Measurements from ENCODE around the genes TTC26 and KDM7A.

- PRO-cap: no peak
Observed at GRCh38 chr7:139026107-139027302, 9.3 kb downstream of the ZC3HAV1L start.

GRCh38 chr7:139133559-139134223, at the start of gene TTC26:
TTC26 (plus strand) TSS chr7:139133778.
- PRO-cap: unidirectional peak, plus-strand start at chr7:139133778

GRCh38 chr7:139288097-139288463, 53.1 kb upstream of the FMC1 start:
- PRO-cap: no peak

- PRO-cap: no peak
Observed at GRCh38 chr7:139417238-139417933, 57.7 kb downstream of the LUC7L2 start.

GRCh38 chr7:139427570-139428029, 55.9 kb downstream of the KLRG2 start:
- PRO-cap: no peak

- PRO-cap: no peak
Observed at GRCh38 chr7:139452729-139453332, 30.6 kb downstream of the KLRG2 start.

- PRO-cap: no peak
Observed at GRCh38 chr7:139572169-139573111, 49.0 kb downstream of the CLEC2L start.

GRCh38 chr7:139588448-139589208, 65.1 kb downstream of the CLEC2L start:
- PRO-cap: no peak

DNA sequence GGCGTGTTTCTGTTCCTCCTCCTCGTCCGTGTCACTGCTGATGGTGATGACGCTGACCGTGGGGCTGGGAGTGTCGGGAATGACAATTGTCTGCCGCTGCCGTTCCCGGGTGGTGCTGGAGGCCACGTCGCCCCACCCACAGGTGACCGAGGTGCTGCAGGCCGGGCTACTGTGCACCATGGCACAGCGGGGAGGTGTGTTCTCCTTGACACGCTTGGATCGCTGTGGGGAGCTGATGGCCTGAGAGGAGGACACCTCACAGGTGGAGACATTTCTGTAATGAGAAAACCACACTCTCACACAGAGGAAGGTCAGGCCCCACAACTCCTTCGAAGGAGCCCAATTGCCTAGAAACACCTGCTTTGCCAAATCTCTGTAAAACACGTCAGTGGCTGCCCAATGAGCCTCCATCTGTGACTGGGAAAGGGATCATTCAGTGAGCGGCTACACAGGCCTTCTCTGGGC, 73.3 kb downstream of the CLEC2L start:
- PRO-cap: no peak

DNA sequence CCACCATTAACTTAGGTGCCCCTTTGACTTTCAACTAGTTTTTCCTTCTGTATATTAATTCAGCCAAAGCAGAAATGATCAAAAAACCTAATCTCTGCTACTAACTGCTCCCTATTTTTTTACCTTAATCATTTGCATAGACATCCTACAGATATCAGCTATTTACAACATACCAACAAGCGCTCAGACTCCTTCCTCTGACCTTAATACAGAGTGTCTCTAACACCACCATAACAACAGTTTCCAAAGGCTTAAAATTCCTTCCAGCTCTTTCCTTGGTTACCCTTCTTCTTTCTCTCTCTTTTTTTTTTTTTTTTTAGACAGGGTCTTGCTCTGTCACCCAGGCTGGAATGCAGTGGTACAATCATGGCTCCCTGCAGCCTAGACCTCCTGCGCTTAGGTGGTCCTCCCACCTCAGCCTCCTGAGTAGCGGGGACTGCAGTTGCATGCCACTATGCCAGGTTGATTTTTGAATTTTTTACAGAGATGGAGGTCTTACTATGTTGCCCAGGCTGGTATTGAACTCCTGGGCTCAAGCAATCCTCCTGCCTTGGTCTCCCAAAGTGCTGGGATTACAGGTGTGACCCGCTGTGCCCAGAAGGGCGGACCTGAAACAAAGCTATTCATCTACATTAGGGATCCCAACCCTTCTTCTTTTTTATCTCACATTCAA, 112.9 kb downstream of the HIPK2 start:
- PRO-cap: no peak

DNA sequence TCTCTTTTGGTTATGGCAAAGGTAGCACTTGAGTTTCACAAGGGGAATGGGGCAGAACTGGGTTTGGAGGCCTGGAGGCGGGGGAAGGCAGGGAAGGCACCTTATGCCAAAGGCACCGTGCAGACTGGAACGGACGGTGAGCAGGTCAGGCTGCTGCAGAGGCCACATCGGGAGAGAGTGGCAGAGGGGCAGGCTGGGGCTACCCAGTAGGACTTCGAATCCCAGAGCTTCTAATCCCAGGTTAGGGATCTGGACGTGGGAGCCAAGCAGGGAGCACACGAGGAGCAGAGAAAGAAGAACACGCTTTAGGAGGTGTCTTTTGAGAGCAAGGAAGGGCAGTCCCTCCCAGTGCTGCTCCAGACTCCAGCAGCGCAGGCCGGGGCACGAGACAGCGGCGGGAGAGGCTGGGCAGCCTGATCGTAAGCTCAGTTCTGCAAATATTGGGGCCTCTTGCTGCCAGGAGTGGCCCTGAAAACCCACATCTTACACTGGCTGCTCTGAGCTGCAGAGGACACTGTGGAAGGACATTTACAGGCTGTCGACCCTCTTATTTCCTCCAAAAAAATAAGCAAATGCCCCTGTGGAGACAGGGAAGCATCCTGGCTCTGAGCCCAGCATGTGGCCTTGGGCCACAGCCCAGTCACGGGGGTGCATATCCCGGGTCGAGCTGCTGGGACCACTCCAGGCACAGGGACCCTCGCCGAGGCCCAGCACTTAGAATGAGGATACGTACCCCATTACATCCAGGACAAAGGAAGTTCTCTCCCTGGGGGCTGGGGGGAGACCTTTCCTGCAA, 75.8 kb downstream of the HIPK2 start:
- PRO-cap: no peak

- PRO-cap: no peak
Observed at GRCh38 chr7:139753511-139754176, 24.2 kb downstream of the HIPK2 start.

- PRO-cap: no peak
Observed at GRCh38 chr7:139767134-139767832, 10.5 kb downstream of the HIPK2 start.

GRCh38 chr7:139767833-139768785, 9.7 kb downstream of the HIPK2 start:
- PRO-cap: no peak

DNA sequence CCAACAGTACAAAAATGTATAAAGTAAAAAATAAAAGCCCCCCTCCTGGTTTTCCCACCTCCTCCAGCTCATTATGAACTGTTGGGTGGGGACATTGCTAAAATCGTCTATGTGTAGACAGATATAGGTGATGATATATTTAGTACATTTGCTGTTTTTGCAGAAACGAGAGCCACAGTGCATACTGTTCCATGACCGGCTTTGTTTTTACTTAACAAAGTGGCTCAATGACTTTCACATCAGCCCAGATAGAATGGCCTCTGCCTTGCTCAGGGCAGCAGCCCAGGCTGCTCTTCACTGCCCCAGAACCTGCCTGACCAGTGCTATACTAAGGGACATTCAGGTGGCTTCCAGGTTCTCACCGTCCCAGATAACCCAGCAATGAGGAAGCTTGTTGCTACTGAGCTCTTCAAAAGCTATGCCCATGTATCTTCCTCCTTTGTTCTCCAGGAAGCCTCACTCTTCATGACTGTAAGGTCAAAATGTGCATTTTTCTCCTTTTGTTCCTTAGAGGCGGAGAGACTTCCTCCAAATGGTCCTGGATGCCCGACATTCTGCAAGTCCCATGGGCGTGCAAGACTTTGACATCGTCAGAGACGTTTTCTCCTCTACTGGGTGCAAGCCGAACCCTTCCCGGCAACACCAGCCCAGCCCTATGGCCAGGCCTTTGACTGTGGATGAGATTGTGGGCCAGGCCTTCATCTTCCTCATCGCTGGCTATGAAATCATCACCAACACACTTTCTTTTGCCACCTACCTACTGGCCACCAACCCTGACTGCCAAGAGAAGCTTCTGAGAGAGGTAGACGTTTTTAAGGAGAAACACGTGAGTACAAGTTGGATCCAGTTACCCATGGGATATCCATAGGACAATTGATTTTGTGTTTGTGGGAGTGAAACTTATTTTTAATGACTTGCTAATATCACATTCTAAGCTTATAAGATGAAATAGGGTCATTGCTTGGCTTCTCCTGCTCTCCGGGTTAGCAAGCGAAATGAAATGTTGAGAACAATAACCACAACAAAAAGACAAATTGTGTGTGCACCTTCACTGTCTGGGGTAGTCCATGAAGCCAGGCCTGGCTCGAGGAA, 101.0 kb downstream of the PARP12 start:
- PRO-cap: no peak

- PRO-cap: no peak
Observed at GRCh38 chr7:140065084-140065576, 2.4 kb upstream of the PARP12 start.

DNA sequence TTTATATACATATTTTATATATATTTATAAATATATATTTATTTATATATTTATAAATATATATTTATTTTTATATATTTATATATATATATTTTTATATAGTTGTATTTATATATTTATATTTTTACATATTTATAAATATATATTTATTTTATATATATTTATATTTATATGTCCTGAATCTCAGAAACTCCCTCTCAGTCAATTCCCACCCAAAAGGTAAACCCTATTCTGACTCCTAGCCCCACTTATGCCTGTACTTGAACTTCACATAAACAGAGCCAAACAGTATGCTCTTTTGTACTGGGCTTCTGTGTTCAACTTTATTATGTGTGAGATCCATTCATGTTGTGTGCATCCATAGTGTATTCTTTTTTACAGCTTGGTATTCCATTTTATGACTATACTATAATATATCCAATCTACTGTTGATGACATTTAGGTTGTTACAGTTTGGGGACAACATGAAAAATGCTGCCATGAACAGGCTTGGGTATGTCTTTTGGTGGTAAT, 5.2 kb downstream of the KDM7A start:
- PRO-cap: no peak

DNA sequence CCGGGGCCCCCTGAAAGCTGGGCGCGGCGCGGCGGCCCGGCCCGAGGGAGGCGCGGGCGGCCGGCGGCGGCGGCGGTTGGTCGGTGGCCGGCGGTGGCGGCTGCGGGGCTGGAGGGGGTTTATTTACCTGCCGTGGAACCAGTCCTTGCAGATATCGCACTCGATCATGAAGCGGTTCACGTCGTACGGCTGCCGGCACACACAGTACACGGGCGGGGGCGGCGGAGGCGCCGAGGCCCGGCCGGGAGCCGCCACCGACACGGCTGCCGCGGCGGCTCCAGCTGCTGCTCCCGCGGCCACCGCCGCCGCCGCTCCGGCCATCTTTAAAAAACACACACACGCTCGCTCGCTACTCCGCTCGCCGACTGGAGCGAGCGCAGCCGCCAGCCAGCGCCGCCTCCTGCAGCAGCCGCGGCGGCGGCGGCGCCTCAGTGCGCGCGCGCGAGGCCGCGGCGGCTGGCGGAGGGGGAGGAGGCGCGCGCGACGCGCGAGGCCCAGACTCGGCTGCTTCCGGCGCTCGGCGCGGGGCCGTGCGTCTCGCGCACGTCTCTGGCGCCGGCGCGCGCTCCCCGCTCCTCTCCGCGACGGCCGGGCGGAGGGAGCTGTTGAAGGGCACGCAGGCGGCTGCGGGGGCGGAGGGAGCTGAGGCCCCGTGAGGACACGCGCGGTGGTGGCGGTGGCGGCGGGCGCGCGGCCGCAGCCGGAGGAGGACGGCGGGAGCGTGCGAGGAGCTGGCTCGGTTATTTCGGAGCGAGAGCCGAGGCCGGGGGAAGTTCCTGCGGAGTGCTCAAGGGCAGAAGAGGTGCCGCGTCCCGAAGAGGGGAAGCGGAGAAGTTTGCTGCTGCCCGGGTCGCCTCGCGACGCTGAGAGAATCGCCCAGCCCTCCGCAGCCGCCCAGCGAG, at the start of gene KDM7A:
KDM7A (minus strand) TSS at position 367 of the 902 bp plus-strand sequence.
- PRO-cap: bidirectional peak, plus-strand start at position 66 of the sequence, minus-strand start outside the sequence; unidirectional peak, plus-strand start at position 233 of the sequence; bidirectional peak, plus-strand start at position 455 of the sequence, minus-strand start at position 402 of the sequence; bidirectional peak, plus-strand start at position 707 of the sequence, minus-strand start at position 580 of the sequence

DNA sequence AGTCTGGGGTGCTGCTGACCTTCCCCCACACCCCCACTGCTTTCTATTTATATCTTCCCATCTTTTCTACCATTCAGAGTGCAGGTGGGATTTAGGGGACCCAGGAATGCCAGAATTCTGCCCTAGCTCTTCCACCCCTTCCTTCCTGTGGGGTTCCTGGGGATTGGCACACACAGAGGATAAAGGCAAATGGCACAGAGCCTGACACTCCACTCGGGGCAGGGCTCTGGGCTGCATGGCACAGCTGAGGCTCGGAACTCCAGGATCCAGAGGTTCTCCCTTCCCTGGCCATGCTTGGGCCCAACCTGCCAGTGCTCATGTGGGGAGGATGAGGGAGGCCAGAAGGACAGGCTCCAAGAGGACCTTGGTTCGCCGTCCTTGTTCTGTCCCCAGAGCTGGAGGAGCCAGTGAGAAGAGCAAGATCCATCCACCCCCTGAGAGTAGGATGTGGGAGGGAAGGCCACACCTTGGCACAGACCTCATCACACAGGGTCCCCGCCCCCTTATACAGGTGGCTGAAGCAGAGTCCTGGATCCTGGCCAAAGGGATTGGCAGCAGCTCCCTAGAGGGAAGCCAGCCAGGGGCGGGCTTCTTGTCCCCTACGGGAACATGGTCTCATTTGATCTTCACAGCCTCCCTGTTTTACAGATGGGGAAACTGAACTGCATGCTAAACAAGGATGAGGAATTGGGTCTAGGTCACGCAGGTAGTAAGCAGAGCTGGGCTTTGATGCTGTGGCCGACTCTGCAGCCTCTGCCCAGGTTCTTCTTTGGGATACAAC, 61.9 kb upstream of the KDM7A start:
- PRO-cap: no peak

- PRO-cap: unidirectional peak, minus-strand start at chr7:140275656
Observed at GRCh38 chr7:140275410-140276019, 98.7 kb upstream of the KDM7A start.